Fibroblast of villous mesenchyme (primary cell): ENCODE measurements around the genes MYL11 and ZNF764.

GRCh38 chr16:29906846-29907547 lies 6.7 kb downstream of the ASPHD1 start:
- CAGE, long polyA plus RNA: no peak

DNA sequence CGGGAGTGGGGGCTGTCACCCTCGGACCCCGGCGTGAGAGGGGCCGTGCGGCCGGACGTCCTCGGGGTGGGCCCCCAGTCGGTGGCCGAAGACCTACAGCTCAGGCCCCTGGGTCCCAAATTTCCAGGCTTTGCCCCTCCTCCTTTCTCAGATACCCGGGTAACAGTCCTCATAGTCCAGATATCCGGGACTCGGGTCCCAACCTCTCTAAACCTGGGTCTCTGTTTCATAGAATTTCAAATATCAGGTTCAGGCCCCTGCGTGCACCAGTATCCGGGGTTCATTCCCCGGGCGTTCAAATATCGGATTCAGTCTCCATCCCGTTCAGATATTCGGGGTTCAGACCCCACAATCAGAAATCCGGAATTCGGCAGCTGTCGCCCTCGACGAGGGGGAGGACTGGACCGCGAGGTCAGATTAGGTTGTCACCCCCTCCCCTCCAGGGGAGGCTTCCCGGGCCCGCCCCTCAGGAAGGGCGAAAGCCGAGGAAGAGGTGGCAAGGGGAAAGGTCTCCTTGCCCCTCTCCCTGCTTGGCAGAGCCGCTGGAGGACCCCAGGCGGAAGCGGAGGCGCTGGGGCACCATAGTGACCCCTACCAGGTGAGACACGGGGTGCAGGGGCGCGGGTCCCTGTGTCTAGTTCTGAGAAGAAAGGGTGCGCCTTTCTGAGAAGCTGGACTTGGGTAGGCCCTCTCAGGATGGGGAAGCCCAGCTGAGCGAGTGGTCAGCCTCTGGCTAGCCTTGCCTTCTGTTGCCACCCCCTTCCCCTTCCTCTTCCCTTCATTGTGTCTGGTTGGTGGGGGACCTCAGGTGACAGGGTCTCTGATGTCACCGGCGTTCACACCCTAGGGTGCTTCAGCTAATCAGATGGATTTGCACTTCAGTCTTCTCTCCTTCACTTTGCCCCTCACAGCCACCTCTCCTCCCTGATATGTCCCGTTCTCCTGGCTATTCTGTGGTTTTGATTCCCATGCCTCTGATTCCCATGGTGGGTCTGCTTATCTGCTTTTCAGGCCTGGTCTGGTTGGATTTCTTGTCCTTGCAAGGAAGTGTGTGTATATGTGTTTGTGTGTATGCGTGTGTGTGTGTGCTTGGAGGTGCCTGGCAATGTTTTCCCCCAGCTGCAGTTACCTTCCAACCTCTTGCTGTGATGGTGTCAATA lies 763 bp downstream of the TAOK2 start:
- CAGE, long polyA plus RNA: no peak

GRCh38 chr16:30065921-30066247 lies 324 bp downstream of the ALDOA start:
- CAGE, long polyA plus RNA: no peak

DNA sequence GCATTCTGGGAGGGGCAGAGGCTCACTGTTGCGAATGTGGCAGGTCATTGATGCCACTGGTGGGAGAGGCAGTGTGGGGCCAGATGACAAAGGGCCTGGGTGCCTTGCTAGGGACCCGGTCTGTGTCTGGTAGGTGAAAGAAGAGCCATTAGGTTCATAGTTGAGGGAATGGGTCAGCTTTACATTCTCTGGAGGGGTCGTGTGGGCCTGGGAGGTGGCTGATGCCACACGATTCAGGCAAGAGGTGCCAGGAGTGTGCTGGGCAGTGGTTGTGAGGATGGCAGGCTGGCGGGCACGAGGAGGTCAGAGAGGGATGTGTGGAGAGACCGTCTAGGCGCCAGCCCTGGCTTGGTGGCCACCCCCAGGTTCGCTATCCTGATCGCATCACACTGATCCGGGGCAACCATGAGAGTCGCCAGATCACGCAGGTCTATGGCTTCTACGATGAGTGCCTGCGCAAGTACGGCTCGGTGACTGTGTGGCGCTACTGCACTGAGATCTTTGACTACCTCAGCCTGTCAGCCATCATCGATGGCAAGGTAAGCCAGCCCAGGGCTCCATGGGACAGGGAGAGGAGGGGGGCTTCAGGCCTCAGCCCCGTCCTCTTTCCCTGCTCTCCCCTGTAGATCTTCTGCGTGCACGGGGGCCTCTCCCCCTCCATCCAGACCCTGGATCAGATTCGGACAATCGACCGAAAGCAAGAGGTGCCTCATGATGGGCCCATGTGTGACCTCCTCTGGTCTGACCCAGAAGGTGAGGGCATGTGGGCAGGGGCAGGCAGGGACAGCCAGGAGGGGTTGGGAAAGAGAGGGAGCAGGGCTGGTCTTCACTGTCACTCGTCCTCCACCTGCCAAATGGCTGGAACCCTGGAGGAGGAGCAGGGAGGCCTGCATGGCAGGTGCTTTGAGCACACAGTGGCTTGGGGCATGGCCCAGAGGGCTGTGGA lies 7.5 kb downstream of the PPP4C start:
- CAGE, long polyA plus RNA: no peak

DNA sequence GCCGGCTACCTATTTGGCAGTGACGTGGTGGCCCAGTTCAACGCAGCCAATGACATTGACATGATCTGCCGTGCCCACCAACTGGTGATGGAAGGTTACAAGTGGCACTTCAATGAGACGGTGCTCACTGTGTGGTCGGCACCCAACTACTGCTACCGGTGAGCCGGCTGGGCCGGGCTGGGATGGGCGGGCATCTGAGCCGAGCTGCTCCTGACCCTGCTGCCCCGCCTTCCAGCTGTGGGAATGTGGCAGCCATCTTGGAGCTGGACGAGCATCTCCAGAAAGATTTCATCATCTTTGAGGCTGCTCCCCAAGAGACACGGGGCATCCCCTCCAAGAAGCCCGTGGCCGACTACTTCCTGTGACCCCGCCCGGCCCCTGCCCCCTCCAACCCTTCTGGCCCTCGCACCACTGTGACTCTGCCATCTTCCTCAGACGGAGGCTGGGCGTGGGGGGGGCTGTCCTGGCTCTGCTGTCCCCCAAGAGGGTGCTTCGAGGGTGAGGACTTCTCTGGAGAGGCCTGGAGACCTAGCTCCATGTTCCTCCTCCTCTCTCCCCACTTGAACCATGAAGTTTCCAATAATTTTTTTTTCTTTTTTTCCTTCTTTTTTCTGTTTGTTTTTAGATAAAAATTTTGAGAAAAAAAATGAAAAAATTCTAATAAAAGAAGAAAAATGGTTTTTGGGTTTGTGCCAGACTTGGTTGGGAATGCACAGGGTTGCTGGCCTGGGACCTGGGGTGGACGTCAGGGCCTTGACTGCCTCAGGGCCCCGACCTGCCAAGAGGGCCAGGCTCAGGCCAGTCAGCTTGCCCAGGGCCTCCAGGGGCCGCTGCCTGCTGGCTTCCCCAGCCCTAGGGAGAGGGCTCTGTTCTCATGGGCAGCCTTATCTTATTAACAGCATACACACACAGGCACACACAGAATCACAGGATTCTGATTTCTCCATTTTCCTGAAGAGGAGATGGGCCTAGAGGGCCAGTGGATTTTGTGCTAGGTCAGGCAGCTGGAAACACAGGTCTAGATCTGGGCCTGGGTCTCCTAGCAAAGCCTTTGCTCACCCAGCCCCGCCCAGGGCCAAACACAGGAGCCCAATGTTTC lies 6.7 kb downstream of the TBX6 start:
- CAGE, long polyA plus RNA: no peak

- CAGE, long polyA plus RNA: no peak
Measured at GRCh38 chr16:30124225-30124826, 1.3 kb upstream of the MAPK3 start.

DNA sequence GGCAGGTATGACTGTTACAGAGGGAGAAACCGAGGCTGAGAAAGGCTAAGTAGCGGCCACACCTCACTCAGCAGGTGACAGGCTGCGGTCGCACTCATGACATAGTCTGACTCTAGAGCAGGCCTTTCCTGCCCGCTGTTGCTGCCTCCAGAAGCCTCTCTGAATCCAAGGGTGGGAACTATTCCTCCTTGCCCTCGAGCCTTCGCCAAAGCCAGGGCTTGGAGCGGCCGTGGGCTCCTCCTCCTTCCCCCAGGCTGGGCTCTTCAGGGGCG lies 776 bp upstream of the CORO1A start:
- CAGE, long polyA plus RNA: no peak

DNA sequence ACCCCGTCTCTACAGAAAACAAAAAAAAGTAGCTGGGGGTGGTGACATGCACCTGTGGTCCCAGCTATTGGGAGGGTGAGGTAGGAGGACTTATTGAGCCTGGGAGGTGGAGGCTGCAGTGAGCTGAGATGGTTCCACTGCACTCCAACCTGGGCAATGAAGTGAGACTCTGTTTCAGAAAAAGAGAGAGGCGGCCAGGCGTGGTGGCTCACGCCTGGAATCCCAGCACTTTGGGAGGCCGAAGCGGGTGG lies 25.5 kb downstream of the CD2BP2 start:
- CAGE, long polyA plus RNA: no peak

GRCh38 chr16:30374411-30374880 lies at the start of gene MYL11:
Gene MYL11, plus strand, starts transcription at chr16:30374802.
- CAGE, long polyA plus RNA: no peak

DNA sequence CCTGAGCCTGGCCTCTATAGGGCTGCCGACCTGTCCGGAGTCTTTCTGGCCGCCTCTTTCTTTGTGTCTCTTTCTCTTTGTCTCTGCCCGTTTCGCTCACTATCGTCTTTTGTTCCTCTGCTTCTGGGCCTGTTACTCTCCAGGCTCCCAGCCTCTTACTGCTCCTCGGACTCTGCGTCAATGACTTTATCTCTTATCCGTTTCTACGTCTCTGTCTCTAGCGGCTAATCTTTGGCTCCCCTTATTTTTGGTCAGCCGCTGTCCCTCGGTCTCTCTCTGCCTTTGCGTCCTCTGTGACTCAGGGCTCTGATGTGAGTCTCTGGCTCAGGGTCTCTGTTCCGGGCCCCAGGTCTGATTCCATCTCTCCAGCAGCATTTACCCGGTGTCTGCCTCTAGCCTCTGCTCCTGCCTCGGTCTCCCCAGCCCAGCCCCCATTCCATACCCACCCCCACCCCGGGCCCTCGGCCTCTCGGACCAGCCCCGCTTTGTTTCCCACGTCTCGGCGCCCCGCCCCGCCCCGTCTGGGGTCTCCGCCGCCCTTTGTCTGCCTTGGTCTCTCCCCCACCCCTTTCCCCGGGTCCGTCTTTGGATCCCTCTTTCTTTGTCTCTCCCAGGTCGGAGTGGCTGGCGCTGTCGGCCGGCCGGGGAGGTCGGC lies 577 bp upstream of the ZNF48 start:
- CAGE, long polyA plus RNA: no peak

GRCh38 chr16:30395665-30395848 lies 337 bp downstream of the ZNF48 start:
- CAGE, long polyA plus RNA: no peak

GRCh38 chr16:30521669-30522287 lies 4.6 kb downstream of the ZNF768 start:
- CAGE, long polyA plus RNA: no peak

- CAGE, long polyA plus RNA: no peak
Measured at GRCh38 chr16:30557686-30558796, at the start of gene ZNF764. Gene ZNF764, minus strand, starts transcription at chr16:30558374.

DNA sequence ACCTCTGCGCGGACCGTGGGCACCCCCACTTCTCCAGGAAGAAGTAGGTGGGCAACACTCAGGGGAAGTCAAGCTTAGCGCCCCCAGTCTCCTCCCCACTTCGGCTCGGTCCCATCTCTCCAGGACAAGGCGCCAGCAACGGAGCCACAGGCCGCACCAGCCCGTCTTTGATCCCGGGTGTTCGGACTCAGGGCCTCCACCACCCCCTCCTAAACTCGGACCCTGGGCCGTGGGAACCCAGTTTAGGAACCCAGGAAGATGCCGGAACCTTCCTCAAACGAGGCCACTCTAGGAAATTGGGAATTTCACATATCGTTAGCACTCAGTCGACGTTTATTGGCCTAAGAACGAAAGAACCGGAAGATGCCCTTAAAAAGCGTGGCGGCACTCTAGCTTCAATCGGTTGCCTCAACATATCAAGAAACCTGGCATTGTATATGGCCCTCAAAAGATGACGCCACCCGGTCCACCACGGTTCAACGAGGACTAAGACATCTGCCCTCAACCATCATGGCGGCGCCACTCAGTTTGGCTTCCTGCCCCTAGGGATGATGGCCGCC lies 606 bp upstream of the PRR14 start:
- CAGE, long polyA plus RNA: no peak

GRCh38 chr16:30670003-30671193 lies 12.2 kb downstream of the FBRS start:
- CAGE, long polyA plus RNA: no peak

DNA sequence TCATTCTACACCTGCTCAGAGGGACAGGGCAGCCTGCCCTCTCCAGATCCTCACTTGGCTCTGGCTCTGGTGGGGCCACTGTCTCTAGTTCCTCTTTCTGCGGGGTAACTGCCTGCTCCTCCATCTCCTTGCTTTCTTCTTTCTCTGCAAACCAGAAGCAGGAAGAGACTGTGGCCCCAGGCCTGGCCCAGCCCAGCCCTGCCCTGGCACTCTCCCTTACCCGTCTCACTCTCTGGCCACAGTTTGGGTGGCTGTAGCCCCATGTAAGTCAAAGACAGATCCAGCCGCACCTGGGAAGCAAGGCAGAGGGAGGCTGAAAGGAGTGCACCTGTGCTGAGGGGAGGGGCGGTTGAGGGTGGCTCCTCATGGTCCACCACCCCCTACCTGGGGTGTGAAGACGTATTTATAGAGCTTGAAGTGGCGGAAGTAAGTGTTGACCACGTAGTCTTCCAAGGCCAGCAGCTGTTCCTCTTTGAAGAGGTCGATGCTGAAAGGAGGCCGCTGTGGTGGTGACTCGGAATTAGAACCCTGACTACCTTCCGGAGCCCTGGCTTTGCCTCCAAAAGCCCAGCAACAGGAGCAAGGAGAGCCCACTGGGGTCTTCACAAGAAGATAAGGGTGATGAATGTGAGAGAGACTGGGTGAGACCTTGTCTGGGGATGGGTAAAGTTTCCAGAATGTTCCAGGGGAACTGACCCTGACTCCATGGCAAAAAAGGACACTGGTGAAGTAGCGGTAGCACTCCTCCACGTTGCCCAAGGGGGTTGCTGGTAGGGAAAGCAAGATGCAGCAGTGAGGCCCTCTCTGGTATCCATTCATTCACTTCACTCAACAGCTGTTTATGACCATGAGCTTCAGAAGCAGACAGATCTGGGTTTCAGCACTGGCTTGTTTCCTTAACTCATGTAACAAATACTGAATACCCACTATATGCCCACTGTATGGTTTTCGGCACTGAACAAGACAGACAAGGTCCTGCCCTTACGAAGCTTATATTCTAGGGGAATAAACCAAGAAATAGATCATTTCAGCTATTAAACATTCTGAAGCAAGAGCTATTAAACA lies 2.6 kb downstream of the CFAP119 start:
- CAGE, long polyA plus RNA: no peak

DNA sequence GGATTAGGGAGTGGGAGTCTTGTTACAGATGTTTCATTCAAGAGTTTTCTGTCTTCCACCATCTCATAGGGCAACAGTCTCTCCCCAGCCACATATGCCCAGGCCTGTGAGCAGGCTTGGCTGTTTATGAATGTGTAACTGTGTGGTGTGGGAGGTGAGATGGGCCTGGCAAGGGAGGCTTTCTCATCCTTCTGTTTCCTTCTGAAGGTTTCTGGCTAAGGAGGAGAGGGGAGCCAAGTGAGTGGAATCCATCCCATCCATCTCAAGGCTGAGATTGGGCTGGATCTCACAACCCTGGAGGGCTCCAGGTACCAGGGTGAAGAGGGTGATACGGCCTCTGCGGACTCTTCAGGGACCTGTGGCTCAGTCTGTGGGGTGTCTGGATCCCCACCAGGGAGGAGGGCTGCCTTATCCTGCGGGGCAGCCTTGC lies 7.1 kb downstream of the ZNF629 start:
- CAGE, long polyA plus RNA: no peak

- CAGE, long polyA plus RNA: no peak
Measured at GRCh38 chr16:30892526-30893106, 1.3 kb downstream of the BCL7C start.

DNA sequence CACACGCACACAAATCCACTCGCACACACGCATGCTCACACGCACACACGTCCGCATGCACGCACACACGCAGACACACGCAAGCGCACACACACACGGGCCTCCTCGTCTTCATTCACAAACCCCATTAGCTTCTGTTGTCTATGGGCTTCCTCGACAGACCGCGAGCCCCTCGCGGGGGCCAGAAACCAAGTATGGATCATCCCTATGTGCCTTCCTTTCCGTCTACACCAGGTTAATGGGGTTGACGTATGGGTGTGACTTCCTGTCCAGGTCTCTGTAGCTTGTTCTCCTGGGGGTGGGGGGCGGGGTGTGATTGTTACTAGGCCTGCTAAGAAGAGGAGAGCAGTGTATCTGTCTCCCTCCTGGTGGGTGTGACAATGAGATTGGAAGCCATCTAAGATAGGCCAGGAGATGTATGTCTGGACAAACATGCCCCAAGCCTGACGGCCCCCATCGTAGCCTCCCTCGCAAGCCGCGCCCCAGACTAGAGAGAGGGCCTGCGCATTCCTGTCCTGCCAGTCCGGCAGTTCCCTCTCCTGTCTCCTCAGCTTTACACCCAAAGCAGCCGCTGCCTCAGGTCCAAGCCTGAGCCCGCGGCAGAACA lies 550 bp upstream of the CTF1 start:
- CAGE, long polyA plus RNA: no peak

- CAGE, long polyA plus RNA: no peak
Measured at GRCh38 chr16:30934820-30935512, 11.6 kb downstream of the FBXL19 start.